ENCODE measurements around a stretch of chr5.

DNA sequence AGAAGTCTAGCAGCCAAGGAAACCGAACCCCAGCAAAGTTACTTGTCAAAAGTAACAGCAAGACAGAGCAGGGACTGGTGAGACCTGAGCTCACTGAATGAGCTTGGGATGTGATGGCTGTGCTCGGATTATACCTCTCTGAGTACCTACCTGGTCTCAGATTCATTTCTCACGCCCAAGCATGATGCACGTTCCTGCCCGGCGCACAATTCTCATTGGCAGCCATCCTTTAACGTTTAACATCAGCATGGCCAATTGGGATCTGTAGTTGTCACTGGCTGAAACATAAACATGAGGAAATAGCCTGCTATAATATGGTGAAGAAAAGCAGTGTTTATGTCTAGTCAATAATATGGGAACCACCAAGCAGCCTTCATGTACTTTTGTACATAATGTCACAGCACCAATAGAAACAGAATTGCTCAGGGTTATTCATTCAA lies 732 bp downstream of the LYRM7 start:
- RRBS, result no CpG with 5 or more reads among the region's 7 CpGs

DNA sequence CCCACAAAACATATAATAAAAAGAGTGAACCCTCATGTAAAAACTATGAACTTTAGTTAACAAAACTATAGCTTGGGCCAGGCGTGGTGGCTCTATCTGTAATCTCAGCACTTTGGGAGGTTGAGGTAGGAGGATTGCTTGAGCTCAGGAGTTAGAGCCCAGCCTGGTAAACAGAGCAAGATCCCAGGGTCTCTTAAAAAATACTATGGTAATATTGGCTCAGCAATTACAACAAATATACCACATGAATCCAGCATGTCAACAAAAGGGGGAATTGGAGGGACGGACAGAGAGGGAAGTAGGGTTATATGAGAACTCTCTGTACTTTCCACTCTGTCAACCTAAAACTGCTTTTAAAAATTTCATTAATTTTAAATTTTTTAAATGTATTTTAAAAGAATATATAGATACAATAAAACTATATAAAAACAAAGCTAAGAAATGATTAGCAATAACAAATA lies 13.1 kb upstream of the CDC42SE2 start:
- RRBS, result no CpG with 5 or more reads among the region's 2 CpGs

- RRBS, result under 1% methylated on average over 15 of the region's 30 CpGs
These were observed 757 bp downstream of the CDC42SE2 start for GRCh38 chr5:131264548-131265072.

- RRBS, result no CpG with 5 or more reads among the region's 6 CpGs
These were observed 97.4 kb downstream of the CDC42SE2 start for GRCh38 chr5:131361197-131361611.

DNA sequence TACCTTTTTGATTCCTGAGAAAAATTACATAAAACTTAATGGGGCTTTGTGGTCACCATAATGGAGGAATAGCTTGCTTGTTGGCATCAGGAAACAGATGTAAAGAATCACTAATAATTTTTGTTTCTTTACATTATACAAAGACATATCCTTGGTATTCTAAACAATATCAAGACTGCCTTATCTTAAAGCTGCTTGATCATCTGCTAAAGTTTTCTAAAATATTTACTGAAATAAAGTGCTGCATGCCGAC lies 98.4 kb downstream of the CDC42SE2 start:
- RRBS, result no CpG with 5 or more reads among the region's 1 CpG

DNA sequence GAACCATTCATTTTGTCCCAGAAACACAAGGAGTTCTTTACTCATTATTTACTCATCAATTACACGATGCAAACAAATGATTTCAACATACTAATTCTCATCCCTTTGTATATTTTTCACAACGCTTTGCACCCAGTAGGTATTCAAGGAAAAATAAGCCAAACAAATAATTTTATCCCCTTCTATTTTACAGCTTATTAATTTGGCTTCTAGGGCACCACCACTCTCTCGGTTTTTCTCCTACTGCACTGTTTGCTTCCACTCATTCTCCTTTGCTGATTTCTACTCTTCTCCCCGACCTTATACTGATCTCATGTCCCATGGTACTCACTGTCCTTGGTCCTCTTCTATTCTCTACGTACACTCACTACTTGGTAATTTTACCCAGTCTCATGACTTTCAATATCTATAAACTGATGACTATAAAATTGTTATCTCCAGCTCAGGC lies 4.2 kb downstream of the RAPGEF6 start:
- RRBS, result no CpG with 5 or more reads among the region's 5 CpGs

GRCh38 chr5:131713724-131714319 lies 78.8 kb upstream of the RAPGEF6 start:
- RRBS, result no CpG with 5 or more reads among the region's 4 CpGs

GRCh38 chr5:131765959-131766577 lies 30.7 kb downstream of the FNIP1 start:
- RRBS, result no CpG with 5 or more reads among the region's 2 CpGs

DNA sequence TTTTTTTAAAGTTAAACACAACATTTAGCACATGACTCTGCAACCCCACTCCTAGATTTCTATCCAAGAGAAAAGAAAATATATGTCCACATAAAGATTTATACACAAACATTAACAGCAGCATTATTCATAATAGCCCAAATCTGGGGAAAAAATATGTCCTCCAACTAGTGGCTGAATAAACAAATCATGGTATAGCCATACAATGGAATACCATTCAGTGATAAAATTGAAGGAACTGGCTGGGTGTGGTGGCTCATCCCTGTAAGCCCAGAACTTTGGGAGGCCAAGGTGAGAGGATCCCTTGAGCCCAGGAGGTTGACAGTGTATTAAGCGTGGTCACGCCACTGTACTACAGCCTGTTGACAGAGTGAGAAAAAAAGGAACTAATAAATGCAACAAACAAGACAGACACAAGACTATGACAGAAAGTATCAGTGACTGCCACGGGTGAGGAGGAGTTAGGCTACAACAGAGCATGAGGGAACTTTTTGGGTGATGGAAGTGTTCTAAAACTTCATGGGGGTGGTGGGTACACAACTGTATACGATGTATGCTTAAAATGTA lies 2.3 kb downstream of the FNIP1 start:
- RRBS, result no CpG with 5 or more reads among the region's 4 CpGs

GRCh38 chr5:131974762-131975532 lies 29.5 kb upstream of the MEIKIN start:
- RRBS, result 45% methylated on average over 2 of the region's 15 CpGs

- RRBS, result no CpG with 5 or more reads among the region's 2 CpGs
These were observed 12.8 kb downstream of the CSF2 start for GRCh38 chr5:132086263-132086853.

DNA sequence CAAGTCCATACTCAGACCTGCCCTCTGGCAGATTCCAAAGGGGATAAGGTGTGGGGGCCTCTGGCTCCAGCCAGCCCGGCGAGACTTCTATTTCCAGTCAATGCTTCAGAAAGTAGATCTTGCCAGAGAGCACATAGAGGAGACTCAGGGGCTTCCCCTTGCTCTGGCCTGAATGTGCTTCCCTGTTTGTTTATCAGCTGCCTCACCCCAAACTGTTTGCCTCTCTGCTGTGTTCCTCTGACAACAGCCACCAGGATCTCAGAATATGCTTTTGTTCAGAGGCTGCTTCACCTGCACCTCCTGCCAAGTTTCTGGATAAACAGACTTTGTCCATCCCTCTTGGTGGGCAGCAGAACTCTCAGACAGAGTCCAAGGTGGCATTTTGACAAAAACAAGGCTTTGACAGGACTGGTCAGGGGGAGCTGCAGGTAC lies 7.7 kb downstream of the SLC22A4 start:
- RRBS, result no CpG with 5 or more reads among the region's 2 CpGs

DNA sequence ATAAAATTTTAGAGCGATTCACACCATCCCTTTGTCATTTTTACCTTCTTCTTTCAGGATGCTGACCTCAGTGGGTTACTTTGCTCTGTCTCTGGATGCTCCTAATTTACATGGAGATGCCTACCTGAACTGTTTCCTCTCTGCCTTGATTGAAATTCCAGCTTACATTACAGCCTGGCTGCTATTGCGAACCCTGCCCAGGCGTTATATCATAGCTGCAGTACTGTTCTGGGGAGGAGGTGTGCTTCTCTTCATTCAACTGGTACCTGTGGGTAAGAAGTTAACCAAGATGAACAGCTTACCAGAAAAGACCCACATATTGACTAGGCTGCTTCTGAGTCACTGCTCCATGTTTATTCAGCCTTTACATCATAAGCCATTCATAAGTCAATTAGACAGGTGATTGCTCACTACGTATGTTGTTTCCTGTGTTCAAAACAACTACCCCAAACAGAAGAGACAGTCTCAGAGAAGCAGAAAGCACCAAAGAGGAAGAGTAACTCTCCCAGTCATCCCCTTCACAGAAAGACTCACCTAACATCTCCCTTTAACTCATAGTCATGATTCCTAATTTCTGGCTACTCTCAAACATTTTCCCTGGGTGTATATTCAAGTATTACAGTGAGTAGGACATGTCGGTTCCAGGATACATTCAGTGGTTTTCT lies 34.7 kb upstream of the SLC22A5 start:
- RRBS, result no CpG with 5 or more reads among the region's 5 CpGs

GRCh38 chr5:132371941-132372491 lies 2.5 kb downstream of the SLC22A5 start:
- RRBS, result no CpG with 5 or more reads among the region's 3 CpGs

DNA sequence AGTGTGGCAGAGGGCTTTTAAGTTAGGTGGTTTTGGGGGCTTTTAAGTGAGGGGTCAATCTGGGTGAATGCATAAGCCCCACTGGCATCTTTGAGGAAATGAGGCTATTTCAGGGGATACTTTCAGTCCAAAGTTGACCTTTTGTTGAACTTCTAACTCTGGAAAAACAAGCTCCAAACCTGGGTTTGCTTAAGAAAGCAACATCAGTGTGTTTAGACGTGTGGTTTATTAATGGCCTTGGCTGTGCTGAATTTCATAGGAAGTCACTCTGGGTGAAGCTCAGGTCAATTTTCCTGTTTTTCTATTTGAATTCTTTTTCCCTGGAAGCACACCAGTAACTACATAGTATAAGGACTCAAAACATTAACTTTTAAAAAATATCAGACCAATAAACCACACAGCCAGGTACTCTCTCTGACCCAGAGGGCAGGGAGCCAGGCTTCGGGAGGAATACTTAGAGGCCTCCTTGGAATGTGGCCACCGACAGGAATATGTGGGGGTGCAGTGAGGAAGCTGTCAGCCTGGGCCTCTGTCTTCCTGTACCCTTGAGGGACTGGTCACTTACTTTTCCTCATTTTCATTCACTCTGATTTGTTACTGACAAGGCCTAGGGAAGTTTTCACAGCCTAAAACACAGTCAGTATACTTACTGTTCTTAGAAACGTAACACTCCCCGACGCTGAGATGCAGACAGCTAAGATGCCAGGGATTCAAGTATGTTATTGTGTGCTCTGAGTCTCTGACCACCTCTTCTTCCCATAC lies 18.8 kb downstream of the SLC22A5 start:
- RRBS, result no CpG with 5 or more reads among the region's 6 CpGs

GRCh38 chr5:132410106-132410289 lies 40.5 kb downstream of the SLC22A5 start:
- RRBS, result no CpG with 5 or more reads among the region's 1 CpG

DNA sequence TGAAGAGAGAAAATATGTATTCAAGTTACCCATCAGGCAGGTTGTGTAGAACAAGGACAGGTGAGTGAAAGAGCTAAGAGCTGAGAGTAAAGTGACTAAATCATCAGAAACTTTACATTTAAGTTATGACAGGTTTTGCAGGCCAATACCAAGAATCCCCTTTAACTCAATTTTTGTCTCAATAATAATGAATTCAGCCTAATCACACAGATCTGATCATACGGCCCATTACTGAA lies 42.3 kb downstream of the SLC22A5 start:
- RRBS, result no CpG with 5 or more reads among the region's 1 CpG

GRCh38 chr5:132416989-132417369 lies 47.5 kb downstream of the SLC22A5 start:
- RRBS, result no CpG with 5 or more reads among the region's 3 CpGs

GRCh38 chr5:132426473-132427341 lies 57.2 kb downstream of the SLC22A5 start:
- RRBS, result no CpG with 5 or more reads among the region's 10 CpGs

GRCh38 chr5:132467515-132468278 lies 22.9 kb downstream of the IRF1 start:
- RRBS, result no CpG with 5 or more reads among the region's 5 CpGs

Measured in SK-N-MC (cell line).